Iris pigment epithelial cell (primary cell): ENCODE measurements around the genes ZNF230, ZNF284, ZNF235 and CEACAM16.

GRCh38 chr19:43439208-43439752 is 24.6 kb downstream of the TEX101 start:
- RRBS = no CpG with 5 or more reads among the region's 13 CpGs

DNA sequence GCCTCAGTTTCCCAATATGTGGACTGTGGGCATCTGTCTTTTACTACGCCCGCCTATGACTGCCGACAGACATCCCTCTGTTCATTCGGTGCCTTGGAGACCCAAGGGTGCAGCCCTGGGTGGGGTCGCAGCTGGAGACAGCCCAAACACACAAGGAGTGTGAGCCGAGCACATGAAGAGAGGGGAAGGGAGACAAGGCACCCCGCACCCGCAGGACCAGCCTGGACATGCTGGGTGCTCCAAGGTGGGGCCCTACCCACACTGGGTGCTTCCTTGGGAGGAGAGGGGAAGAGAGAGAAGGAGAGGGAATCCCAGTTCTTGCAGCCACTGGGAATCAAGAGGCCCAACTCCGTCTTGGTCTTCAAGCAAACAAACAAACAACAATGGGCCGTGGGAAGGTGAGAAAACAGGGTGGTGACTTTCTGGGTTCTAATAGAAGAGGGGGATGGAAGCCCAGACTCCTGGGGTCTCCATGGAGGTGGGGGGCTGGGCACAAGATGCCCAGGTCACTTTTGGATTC is 981 bp downstream of the PINLYP start:
- RRBS = no CpG with 5 or more reads among the region's 10 CpGs

DNA sequence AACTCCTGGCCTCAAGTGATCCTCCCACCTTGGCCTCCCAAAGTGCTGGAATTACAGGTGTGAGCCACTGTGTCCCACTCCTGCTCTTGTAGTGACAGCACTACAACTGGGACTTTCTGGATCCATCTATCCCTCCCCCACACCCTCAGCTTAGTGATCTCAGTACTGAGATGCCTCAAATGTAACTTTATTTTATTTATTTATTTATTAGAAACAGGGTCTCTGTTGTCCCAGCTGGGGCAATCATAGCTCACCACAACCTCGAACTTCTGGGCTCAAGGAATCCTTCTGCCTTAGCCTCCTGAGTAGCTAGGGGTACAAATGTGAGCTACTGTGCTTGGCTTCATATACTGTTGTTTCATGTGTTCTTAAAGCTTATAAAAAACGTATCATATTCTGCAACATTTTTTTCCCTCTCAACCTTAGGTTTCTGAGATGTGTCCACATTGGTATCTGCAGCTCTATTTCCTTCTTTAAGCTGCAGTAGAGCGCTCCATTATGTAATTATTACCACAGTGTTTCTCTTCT is 4.0 kb downstream of the PLAUR start:
- RRBS = no CpG with 5 or more reads among the region's 3 CpGs

GRCh38 chr19:43776297-43776904 is 4.4 kb downstream of the KCNN4 start:
- RRBS = no CpG with 5 or more reads among the region's 15 CpGs

GRCh38 chr19:43913143-43914360 is 21.5 kb downstream of the ZNF45 start:
- RRBS = no CpG with 5 or more reads among the region's 12 CpGs

GRCh38 chr19:44002292-44003148 is at the start of gene ZNF230:
ZNF230 (plus strand) TSS chr19:44002957.
- RRBS = no CpG with 5 or more reads among the region's 44 CpGs

- RRBS = no CpG with 5 or more reads among the region's 15 CpGs
These were observed 719 bp upstream of the ZNF223 start for GRCh38 chr19:44051060-44051574.

- RRBS = under 1% methylated on average over 11 of the region's 38 CpGs
These were observed at the start of gene ZNF284 for GRCh38 chr19:44071879-44072496. ZNF284 (plus strand) TSS chr19:44072159.

DNA sequence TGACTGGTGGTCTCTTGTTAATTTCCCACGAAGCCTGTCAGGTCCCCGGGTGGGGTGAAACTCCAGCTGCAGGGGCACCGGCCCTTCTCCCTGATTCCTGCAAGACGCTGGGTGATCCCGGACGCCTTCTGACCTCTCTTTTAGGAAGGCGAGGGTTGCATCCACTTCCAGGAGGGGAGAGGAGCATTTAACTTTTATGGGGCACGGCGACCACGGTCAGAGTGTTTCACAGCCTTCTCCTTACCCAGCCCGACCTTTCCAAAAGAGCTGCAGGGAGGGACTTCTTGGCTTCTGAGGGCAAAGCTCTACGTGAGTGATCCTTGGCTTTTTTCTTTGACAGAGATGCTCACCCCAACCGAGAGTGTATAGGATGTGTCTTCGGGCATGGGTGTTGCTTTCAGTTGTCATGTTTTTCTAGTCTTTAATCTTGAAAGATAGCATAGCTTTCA is 730 bp downstream of the ZNF225 start:
- RRBS = no CpG with 5 or more reads among the region's 14 CpGs

GRCh38 chr19:44157224-44157999 is 7.5 kb upstream of the ZNF226 start:
- RRBS = no CpG with 5 or more reads among the region's 9 CpGs

GRCh38 chr19:44177746-44179039 is 13.3 kb downstream of the ZNF226 start:
- RRBS = no CpG with 5 or more reads among the region's 7 CpGs

DNA sequence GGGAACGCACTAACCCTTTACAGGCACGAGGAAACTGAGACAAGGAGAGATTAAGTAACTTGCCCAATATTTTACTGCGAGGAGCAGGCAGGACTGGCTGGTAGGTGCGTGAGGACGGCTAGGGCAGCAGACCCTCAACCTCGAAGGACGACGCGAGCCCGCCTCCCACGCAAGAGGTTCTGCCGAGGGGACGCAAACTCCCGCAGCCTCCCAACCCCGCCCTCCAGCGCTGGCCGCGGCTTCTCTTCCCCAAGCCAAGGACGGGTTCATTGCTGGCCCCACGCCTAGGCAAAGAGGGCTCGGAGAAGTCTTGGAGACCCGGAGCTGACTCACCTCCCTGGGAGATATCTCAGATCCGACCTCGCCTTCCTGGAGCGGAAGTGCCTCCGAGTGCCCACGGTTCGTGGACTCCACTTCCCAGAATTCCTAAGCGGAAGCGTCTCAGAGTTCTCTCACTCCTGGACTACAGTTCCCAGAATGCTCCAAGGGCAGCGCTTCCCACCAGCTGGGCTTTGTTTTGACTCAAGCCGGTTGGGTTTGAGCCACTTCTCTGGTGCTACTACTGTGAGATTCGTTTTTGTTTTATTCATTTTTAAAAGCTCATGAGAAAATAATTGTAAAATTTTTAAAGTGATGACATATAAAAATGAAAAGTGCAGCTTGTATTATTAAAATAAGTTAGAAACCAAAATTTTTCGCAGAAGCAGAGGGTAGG is at the start of gene ZNF235:
TSS of gene ZNF235 (minus strand) at position 388 of the 715 bp plus-strand sequence.
- RRBS = no CpG with 5 or more reads among the region's 34 CpGs

DNA sequence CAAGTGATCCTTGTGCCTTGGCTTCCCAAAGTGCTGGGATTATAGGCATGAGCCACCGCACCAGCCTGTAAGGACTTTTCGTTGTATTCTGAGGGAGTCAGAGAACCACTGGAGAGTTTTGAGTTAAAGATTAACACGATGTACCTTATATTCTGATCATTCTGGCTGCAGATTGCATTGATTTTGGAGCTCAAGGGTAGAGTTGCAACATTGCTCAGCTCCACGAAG is 41.8 kb upstream of the CEACAM20 start:
- RRBS = no CpG with 5 or more reads among the region's 4 CpGs

- RRBS = 1% methylated on average over 8 of the region's 27 CpGs
These were observed 547 bp downstream of the PVR start for GRCh38 chr19:44644183-44644731.

- RRBS = no CpG with 5 or more reads among the region's 4 CpGs
These were observed 378 bp downstream of the CEACAM19 start for GRCh38 chr19:44671563-44672157.

GRCh38 chr19:44699098-44699297 is at the start of gene CEACAM16:
CEACAM16 (plus strand) TSS chr19:44699151.
- RRBS = no CpG with 5 or more reads among the region's 7 CpGs

DNA sequence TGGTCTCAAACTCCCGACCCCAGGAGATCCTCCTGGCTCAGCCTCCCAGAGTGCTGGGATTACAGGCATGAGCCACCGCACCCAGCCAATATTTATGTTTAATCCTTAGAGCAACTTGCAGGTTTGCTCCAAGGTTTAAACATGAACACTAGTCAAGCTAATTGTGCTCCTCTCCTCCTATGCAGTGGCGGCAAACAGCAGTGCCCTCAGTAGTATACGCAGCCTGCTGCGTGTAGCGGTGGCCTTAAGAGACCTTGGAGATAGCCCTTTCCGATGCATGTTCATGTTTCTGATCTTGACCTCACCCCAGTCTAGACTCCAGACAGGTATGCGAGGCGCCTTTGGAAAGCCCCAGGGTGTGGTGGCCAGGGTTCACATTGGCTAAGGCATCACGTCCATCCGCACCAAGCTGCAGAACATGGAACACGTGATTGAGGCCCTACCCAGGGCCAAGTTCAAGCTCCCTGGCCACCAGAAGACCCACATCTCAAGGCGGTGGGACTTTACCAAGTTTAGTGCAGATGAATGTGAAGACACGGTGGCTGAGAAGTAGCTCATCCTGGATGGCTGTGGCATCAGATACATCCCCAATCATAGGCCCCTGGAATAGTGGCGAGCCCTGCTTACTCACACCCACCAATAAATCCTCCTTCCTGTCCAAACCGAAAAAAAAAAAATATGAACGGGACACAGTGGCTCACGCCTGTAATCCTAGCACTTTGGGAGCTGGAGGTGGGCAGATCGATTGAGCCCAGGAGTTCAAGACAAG is 12.7 kb upstream of the CBLC start:
- RRBS = no CpG with 5 or more reads among the region's 19 CpGs

DNA sequence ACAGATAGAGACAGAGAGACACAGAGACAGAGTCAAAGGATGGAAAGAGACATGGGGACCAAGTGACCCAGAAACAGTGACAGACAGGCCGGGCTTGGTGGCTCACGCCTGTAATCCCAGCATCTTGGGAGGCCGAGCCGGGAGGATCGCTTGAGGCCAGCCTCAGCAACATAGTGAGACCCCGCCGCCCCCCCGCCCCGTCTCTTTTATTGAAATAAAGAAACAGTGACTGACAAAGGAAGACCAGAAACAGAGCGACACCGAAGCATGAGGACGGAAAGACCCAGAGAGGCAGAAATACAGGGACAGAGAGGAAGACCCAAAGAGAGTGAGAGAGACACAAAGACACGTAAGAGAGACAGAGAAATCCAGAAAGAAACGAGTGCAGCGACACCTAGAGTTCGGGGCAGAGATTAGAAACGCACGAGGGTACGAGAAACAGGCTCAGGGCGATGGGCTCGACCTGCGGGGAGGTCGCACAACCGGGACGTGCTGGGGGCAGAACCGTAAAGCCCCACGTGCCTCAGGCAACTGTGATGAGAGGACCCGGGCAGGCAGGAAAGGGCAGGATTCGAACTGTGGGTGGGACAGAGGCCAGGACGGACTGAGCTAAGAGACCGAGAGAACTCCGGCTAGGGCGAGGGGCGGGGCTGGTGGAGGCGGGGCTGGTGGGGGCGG is 646 bp upstream of the NECTIN2 start:
- RRBS = 1% methylated on average over 13 of the region's 36 CpGs

DNA sequence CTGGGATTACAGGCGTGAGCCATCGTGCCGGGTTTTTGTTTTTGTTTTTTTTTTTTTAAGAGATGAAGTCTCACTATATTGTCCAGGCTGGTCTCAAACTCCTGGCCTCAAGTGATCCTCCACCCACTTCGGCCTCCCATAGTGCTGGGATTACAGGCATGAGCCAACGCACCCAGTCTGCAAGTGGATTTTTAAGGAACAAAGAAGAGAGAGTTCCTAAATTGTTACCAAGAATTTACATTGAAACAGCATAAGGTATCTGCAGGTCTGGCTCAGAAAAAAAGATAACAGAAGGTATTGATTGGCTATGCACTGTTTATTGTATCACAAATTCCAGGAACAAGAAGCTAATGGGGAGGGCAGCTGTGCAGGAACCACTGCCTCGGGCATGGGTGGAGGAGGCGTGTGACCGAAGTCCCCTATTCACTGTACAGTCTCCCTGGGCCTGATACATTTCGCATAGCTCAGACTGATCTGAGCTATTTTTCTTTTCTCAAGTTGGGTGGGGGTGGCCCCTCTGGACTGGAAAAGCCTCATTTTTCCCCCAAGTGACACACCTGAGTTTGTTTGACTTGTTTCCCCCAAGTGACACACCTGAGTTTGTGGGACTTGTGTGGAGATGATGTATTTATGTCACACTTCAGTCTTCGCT is 11.7 kb downstream of the NECTIN2 start:
- RRBS = no CpG with 5 or more reads among the region's 10 CpGs

DNA sequence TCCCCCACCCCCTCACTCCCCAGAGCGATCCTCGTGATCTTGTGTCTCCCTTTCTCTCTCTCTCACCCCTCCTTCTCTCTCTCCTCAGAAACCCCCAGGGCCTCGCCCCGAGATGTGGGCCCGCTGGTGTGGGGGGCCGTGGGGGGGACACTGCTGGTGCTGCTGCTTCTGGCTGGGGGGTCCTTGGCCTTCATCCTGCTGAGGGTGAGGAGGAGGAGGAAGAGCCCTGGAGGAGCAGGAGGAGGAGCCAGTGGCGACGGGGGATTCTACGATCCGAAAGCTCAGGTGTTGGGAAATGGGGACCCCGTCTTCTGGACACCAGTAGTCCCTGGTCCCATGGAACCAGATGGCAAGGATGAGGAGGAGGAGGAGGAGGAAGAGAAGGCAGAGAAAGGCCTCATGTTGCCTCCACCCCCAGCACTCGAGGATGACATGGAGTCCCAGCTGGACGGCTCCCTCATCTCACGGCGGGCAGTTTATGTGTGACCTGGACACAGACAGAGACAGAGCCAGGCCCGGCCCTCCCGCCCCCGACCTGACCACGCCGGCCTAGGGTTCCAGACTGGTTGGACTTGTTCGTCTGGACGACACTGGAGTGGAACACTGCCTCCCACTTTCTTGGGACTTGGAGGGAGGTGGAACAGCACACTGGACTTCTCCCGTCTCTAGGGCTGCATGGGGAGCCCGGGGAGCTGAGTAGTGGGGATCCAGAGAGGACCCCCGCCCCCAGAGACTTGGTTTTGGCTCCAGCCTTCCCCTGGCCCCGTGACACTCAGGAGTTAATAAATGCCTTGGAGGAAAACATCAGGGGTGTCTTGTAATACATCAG is 12.7 kb upstream of the TOMM40 start:
- RRBS = no CpG with 5 or more reads among the region's 26 CpGs